Body of pancreas (tissue), 2 donors: ENCODE measurements around a stretch of chr14.

GRCh38 chr14:105473179-105473589 lies 1.4 kb upstream of the CRIP2 start:
- PRO-cap: no peak
- RAMPAGE, long total RNA, 2 experiments: no peak in any of the 2 experiments

- PRO-cap: no peak
- RAMPAGE, long total RNA, 2 experiments: no peak in any of the 2 experiments
Observed at GRCh38 chr14:105479412-105480344, 5.1 kb downstream of the CRIP2 start.

GRCh38 chr14:105495759-105496948 lies 5.1 kb downstream of the TEDC1 start:
- PRO-cap: no peak
- RAMPAGE, long total RNA, 2 experiments: no peak in any of the 2 experiments

DNA sequence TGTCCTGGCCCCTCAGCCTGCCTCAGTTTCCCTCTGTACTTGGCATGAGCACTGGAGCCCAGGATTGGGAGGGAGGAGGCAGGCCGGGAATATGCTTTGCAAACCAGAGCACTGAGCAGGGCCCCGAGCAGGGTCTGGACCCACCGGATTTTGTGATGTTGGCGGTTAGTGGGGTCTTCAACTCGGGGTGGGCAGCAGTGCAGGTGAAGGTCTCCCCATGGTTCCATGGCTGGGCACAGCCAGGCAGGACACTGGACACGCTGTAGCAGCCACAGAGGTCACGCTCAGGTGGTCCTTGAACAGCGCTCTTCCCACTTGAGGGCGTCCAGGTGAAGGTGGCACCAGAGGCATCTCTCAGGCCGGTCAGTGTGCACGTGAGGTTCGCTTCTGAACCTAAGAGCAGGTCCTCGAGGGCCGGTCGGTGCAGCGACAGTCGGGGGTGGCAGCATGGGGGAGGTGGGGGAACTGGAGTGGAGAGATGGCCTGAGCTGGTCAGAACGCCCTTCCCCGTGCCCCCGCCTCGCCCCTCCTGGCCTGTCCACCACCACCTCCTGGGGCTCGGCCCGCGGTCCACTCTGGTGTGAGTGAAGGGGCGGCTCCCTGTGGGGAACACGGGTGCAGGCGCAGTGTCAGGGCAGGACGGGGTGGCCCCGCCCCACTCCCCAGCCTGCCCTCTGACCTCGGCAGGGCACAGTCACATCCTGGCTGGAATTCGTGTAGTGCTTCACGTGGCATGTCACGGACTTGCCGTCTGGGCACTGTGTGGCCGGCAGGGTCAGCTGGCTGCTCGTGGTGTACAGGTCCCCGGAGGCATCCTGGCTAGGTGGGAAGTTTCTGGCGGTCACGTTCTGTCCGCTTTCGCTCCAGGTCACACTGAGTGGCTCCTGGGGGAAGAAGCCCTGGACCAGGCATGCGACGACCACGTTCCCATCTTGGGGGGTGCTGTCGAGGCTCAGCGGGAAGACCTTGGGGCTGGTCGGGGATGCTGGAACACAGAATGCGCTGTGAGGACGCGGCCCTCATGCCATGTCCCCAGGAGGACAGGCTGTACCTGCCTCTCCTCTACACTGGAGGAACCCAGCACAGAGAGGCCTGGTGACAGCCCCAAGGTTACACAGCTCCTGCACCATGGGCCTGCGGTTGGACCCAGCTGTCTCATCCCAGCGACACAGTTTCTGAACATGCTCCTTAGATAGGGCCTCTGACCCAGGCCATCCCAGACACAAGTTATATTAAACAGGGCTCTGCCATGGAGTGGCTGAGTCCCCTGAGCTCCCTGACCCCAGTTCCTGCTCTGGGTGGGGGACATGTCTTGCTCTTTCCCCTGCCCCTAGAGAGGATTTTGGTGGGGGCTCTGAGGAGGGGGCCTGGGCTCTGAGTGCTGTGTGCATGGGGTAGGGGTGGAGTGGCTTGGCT lies 61.5 kb downstream of the TMEM121 start:
- PRO-cap: no peak
- RAMPAGE, long total RNA, 2 experiments: no peak in any of the 2 experiments

DNA sequence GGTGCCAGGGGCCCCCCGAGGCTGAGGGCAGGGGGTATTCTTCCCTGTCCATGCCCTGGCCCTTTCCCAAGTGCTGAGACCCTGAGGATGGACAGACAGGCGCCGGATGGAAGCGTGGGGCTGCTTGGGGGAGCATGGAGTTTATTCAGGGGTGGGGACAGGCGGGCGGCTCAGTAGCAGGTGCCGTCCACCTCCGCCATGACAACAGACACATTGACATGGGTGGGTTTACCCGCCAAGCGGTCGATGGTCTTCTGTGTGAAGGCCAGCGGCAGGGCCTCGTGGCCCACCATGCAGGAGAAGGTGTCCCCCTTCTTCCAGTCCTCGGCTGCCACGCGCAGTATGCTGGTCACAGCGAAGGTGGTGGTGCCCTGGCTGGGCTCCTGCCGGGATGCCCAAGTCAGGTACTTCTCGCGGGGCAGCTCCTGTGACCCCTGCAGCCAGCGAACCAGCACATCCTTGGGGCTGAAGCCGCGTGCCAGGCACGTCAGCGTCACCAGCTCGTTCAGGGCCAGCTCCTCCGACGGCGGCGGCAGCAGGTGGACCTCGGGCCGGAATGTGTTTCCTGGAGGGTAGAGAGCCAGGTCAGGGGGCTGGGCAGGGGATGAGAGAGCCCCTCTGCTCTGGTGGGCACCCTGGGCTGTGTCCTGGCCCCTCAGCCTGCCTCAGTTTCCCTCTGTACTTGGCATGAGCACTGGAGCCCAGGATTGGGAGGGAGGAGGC lies 180.8 kb downstream of the TMEM121 start:
- PRO-cap: no peak
- RAMPAGE, long total RNA, 2 experiments: no peak in any of the 2 experiments

DNA sequence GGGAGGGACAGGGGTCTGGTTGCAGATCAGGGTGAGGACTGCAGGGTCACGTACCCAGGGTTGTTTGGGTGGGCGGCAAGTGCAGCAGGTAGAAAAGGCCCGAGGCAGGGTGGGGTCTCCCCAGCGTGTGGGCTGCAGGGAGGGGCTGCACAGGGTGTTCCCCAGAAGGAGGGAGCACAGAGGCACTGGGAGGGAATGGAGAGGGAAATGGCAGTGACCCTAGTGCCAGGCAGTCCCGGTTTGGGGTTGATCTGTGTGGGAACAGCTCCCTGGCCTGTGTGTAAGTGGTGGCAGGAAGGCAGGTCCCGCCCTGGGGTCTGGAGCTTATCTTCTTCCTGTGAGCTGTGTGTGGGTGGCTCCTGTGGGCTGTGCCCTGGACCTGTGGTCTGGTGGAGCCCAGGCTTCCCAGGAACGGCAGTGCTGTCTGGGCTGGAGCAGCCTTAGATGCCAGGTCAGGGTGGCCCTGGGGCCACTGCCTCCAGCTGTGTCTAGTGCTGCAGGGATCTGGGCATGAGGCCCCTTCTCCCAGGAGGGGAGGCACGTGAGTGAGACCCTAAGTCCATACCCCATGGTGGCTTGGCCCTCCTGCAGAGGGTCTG lies 363.4 kb downstream of the TMEM121 start:
- PRO-cap: no peak
- RAMPAGE, long total RNA, 2 experiments: no peak in any of the 2 experiments

GRCh38 chr14:106108368-106108590 lies 581.9 kb downstream of the TMEM121 start:
- PRO-cap: no peak
- RAMPAGE, long total RNA, 2 experiments: no peak in any of the 2 experiments

- PRO-cap: no peak
- RAMPAGE, long total RNA, 2 experiments: no peak in any of the 2 experiments
Observed at GRCh38 chr14:106276920-106277409, 750.6 kb downstream of the TMEM121 start.